ENCODE measurements around a stretch of chr3.

DNA sequence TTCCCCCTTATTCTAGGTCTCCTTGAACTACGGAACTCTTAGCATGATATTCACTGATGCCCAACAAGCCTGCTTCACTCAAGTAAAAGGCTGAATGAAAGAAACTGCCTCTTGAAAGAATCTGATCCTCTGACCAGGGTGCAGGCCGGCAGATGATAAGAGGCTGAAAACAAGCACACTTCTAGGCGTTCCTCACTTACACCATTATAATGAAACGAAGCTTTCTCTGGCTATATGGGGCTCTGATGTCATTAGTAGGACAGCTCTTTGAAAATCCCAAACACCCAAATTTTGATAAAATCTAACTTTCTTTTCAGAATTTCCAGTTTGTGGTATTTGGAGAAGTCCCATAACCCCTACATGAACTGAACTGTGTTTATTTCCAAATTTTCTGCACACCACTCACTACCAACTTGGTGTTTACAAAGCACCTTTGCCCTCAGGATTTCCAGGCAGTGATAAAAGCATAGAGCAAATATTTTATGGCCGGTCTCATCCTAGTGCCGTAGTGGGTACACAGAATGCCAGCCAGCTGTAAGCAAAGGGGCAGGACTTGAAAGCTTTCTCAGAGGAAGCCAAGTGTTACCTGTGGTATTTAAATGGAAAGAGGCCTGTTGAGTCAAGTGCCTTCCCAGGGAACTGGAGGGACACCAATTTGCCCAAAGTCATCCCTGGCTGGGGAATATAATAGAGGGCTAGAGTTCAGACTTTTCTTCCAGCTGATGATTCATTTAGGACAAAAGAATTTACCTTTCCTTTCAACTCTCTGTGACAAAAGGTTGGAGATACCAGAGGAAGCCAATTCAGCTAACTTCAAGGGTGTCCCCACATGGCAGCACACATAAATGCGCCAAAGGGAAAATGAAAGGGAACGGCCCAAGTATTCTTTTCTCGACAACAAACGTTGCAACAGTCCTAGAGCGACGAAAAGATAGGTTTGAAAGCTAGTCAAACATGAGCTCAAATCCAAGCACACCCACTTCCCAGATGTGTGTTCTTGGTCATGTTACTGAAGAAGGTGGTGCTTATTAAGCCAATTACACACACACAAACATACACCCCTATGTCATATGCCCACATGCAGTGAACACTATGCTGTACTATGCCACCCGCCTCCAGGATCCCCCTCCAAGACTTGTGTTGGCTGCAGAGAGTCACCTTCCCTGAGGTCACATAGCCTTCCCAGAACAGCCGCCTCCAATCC lies 27.9 kb downstream of the MAGI1 start:
- PRO-cap, 2 experiments = no peak in any of the 2 experiments

DNA sequence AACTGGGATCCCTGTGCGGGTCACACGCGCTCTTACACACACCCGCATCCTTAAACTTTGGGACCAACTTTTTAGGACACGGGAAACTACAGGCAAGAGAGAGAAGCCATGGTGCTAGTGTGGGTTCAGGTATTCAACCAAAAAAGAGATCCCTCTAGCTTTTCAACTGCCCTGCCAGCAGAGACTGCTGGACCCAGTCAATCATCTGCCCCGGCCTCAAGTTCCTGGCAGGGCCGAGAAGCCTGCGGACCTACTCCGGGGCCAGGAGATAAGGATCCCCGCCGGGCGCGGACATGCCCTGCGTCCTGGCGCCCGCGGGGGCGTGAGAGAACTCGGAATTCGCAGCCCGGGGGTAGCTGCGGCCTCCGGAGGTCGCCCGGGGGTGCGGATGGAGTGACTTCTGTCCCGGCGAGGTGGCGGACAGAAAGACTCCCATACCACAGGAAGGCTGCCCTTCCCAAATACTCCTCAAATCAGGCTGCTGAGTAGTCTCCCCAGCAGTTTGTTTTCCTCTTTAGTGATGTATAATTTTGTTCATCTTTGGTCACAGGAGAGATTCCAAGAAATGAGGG lies 870 bp upstream of the MAGI1 start:
- PRO-cap, 2 experiments = no peak in any of the 2 experiments

GRCh38 chr3:66393329-66394572 lies 107.1 kb downstream of the LRIG1 start:
- PRO-cap, 2 experiments = no peak in any of the 2 experiments

DNA sequence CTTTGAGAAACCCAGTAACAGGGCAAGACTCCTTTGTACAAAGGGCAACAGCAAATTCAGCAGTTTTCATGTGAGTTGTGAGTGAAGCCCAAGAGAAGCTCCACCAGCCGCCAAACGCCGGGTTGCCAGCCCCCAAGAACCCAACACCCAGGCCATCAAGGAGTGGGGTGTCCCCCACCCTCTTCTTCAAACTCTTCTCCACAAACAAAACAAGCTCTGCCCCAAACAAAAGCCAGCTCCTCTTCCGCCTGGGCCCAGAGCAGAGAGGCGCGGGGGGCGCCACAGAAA lies 96.0 kb downstream of the LRIG1 start:
- PRO-cap, 2 experiments = no peak in any of the 2 experiments

DNA sequence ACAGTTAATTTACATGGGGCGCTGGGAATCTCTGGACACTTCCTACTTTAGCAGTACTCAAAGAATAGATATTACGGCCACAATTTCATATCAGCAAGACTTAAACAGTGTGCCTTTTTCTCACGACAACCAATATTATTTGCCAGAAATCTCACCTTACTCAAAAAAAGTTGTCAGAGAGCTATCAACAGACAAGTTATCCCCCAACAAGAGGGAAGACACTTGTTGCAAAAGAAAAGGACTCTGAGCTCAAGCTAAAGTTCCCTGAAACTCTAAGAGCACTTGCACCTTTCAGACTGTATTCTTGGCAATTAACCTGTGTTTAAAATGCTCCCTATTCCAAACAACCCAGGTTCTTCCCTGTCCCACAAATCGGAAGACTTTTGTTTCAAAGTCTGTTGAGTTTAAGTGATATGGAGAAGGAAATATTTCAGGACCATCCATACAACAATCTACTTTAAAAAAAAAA lies 4.5 kb downstream of the LRIG1 start:
- PRO-cap, 2 experiments = no peak in any of the 2 experiments

DNA sequence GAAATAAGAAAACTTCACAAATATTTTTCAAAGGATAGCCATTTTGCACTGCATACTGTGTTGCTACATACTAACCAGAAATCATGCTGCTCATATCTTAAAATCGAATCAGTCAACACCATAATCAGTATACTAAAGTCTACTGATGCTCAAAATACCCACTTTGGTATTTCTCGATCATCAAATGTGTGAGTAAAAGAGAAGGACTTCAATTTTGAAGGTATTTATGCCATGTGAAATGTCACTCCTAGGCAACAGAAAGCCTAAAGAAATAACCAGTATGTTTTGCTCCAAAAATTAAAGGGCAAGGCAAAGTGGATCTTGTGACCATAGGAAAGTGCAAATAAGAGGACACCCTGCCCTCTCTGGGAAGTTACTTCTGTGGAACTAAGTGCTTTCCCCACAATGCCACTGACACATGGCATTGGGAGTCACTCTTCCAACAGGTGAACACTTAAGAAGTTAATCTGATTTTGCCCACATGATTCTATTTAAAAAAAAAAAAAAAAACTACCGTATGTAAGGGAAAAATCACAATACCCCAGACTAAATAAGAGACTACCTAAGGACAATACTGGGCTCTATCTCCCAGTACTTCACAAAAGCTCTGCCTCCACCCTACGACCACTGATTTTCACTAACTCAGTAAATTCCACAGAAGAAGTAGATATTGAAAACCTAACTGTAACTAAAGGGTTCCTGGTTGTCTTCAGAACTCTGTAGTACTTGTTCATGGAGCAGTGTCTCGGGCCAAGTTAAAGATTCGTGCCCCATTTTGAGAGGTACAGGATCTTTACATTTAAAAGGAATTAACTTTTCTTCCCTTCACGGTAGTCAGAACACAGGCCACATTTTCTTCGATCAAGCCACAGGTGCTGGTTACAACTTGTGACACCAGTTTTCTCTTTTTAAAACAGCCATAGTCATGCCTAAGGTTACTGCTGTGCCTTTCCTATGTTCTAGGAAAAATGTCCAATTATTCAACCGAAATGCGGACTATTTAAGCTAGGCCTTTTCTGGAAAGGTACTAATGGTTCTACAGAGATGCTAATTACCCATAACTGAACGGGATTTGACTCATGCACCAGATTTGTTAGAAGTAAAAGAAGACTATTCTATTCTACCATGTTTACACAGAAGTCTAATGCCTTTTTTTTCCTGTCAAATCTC lies 2.4 kb downstream of the LRIG1 start:
- PRO-cap, 2 experiments = peak in 1 of 2 experiments; most common plus-strand start position 372 of the sequence (in 1)

DNA sequence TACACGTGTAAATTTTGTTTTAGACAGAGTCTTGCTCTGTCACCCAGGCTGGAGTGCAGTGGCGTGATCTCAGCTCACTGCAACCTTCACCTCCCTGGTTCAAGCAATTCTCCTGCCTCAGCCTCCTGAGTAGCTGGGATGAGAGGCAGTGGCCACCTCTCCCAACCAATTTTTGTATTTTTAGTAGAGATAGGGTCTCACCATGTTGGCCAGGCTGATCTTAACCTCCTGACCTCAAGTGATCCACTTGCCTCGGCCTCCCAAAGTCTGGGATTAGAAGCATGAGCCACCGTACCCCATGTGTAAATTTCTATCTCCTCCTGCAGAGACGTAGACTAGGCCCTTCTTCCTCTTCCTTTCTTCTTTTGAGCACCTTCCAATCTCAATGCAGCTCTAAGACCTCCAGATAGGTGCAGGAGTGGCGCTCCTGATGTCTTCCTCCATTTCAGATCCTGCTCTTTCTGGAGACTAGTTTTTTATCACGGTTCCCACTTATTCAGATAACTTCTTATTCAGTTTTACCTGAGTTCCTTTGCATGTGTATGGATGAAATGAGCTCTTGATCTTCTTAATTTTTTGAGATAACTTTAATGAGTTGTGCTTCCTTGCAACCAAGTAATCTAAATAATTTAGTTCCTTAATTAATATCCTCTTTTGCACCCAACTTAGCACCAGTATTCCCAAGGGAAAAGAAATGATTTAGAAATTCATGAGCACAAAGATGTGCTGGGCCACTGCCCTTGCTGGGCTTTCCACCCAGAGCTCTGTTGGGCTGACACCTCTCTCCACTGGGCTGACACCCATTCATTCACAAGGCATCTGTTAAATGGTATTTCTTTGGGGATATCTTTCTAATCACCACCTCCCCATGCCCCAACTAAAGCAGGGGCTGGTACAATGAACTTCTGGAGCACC lies 275.2 kb downstream of the SUCLG2 start:
- PRO-cap, 2 experiments = no peak in any of the 2 experiments

GRCh38 chr3:67653910-67654495 lies 409 bp downstream of the SUCLG2 start:
- PRO-cap, 2 experiments = no peak in any of the 2 experiments

DNA sequence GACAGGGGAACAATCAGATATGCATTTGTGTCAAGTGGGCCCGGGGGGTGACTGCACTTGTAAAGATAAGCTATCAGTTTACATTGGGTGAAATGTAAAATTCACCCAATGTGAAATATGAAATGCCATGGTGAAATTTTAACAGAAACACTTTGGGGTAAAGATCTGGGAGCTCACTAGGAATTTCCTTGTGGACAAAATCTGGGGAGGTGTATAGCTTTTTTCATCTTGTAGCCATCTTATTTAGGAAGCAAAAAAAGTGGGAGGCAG lies 59.9 kb upstream of the SUCLG2 start:
- PRO-cap, 2 experiments = no peak in any of the 2 experiments

- PRO-cap, 2 experiments = no peak in any of the 2 experiments
Measured at GRCh38 chr3:69012453-69012838, 1.0 kb downstream of the EOGT start.

DNA sequence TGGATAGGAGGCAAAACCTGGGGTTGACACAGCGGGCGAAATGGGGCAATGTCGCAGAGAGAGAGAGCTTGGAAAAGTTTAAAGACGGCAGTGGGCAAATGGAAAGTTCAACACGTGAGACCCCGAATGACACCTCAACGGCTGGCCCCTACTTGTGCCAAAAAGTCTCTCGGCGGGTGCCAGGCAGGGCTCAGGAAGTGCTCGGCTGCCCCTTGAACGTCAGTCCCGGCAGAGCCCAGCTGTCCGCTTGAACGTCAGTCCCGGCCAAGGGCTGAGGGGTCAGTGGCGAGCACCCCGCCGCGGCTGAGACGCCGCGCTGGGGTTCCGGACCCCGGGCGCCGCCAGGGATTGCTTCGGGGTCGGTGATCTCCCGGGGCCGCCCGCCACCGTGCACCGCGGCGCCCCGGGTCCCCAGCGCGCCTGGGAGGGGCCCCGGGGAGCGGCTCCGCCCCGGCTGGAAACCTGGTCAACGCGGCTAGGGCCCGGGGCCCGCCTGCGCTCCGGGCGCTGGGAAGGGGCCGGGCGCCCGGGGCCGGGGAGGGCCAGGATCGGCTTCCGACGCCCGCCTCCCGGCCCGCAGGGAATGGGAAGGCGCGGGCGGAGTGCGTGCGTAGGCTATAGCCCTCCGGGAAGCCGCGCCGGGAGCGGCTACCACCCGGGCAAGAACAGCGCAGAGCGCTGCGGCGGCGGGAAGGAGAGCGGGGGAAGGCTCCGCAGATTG lies 485 bp downstream of the EOGT start:
- PRO-cap, 2 experiments = peak in 1 of 2 experiments; most common plus-strand start position 160 of the sequence (in 1); most common minus-strand start position 422 of the sequence (in 1)

GRCh38 chr3:69058504-69058937 lies 6.4 kb upstream of the TMF1 start:
- PRO-cap, 2 experiments = no peak in any of the 2 experiments

DNA sequence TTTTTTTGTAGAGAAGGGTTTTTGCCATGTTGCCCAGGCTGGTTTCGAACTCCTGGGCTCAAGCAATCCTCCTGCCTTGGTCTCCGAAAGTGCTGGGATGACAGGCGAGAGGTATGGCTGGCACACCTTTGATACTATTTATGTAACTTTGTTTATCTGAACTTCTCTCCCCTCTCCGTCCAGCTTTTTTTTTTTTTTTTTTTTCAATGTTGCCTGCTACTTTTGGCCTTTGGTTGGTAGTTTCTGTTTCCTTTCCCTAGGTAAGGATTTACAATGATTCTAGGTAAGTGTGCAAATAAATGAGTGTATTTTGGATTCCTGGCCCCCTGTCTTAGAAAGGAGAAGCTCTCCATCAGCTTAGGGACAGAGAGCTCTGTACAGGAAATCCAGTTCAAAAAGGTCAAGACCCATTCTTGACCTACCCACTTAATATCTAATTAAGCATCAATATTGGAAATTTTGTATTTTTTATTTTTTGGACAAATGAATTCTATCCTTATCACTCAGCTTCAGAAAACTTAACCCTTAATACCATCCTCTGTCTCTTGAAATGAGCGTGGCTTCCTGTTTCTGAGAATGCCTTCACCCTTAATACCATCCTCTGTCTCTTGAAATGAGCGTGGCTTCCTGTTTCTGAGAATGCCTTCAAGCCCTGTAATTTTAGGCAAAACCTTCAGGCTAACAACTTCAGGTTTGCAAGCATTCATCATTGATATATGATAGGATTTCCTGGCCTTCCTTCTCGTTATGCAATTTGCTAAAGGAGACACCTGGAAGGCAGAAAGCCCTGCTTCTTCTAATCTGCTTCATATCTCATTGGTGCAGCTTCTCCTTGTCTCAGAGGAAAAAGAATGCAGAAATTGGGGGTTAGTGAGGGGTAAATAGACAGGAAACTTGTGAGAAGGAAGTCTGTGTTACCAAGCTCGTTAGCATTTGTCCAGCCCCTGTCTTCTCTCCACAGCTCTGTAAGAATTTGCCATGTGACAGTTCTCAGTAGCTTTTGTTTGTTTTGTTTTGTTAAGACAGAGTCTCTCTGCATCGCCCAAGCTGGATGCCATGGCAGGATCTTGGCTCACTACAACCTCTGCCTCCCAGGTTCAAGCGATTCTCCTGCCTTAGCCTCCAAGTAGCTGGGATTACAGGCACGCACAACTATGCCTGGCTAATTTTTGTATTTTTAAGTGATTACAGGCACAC lies 7.1 kb downstream of the ARL6IP5 start:
- PRO-cap, 2 experiments = peak in 1 of 2 experiments; most common plus-strand start position 1,025 of the sequence (in 1); most common minus-strand start position 935 of the sequence (in 1)

- PRO-cap, 2 experiments = no peak in any of the 2 experiments
Measured at GRCh38 chr3:69359511-69359951, 26.4 kb downstream of the FRMD4B start.

DNA sequence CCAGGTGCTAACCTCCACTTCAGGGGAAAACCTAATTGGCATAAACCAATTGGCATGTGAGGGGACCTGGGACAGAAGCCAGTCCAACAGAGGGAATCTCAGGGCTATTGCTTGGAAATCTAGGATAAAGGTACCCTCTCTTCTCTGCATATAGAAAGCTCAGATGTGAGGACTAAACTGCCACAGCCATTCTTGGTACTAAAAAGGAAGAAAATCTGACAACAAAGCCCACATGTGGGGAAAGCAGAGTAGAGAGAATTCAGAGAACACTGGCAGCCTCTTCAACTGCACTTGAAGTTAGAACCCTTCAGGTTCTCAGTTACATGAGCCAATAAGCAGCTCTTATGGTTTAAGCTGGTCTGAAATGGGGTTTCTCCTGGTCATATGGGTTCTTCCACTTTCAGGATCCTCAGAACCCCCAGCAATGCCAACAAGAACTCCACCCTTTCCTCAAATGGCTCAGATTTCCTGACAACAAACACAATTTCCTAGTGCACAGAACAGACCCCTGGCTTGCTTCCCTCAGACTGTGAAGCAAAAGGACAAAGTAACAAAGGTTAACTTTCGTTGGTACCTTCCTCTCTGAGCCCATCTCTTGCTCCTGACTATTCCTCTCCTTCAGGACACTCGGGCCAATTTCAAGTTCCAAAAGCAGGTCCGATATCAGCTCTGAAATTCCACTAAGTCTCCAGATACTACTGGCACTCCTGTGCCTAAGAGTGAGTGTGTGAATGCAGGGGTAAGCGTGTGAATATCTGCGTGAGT lies 23.9 kb upstream of the FRMD4B start:
- PRO-cap, 2 experiments = no peak in any of the 2 experiments

DNA sequence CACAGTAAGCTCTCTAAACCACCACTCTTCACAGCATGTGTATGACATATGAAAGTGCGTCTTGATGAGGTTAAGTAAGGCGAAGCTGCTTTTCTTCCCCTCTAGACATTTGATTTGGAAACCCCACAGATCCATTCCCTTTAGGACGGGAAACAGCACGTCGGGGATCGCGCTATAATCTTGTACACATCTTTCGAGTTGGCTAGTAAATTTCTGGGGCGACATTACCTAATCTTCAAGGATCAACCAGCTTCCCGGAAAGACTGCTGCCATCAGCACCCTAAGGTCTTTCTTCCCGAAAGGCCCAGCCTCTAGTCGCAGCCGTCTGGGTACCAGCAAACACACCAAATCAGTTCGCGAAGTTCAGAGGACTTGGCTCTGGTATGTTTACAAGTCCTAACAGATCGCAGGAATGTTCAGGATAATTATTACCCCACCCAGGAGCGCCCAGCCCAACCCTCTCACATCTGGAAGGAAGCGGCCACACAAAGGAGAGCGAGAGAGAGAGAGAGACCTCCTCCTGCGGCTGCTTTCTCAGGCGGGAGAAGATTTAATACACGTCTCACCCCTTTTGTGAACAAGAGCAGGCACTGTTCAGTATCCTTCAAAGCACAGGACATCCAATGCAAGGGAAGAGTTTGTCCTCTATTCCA lies 155.2 kb upstream of the FRMD4B start:
- PRO-cap, 2 experiments = no peak in any of the 2 experiments

DNA sequence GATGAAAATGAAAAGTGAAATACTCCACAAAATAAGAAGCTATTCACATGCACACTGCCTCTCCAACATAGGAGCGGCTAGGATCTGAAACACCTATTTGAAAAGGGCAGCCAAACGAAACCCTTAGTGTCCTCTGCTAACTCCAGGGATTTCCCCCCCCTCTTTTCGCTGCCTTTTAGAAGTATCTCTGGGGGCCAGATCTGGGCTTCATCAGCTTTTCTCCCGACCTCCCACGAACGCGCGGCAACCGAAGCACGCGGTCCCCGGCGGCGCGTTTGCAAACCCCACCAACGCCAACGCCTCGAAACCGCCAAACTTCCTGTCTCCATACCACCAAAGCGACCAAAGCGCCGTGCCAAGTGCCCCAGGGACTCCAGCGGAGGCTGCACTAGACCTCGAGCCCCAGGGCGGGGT lies 155.8 kb upstream of the FRMD4B start:
- PRO-cap, 2 experiments = no peak in any of the 2 experiments

DNA sequence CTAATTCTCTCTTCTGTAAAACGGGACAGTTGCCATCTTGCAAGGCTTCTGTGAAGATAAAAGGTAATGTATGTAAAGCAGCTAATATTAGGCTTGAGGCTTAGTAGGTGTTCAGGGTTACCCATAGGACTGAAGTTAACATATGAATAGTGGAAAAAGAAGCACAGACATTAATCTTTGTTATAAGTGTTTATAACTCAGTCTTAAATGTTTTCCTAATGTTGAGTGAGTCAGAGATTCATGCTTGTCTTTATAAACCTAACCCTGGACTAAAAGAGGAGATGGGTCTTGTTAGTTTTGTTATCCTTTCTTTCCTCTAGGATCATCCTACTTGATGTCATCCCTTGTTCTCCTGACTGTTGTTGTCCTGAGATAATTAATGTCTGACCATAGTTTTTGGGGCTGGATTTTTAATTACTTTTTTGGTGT lies 8.2 kb downstream of the MITF start:
- PRO-cap, 2 experiments = no peak in any of the 2 experiments

GRCh38 chr3:69771067-69771775 lies 32.0 kb downstream of the MITF start:
- PRO-cap, 2 experiments = no peak in any of the 2 experiments

DNA sequence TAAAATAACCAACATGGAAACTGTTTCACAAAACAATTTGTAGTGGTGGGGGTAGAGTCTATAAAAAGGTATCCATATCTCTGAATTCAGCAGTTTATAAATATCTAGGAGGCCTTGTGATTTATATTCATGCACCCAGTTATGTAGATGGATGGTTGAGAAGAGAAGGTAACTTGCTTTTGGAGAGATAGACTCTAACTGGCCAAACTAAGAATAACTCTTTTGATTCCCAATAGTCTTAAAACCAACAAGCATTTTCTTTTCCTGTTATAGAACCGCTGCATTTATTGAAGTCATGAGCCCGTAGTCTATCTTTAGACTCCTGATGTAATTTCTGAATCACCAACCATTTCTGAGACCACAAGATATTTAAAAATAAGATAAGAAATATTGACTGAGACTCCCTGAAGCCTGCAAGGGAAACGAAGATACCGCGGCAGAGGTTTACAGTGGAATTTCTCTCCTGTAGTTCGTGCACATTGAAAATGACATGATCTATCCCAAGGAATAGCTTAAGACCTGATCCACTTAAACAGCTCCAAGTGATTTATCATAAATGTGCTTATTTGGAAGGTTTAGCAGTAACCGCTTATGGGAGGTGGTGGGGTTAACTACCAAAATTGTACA lies 244.4 kb downstream of the MDFIC2 start:
- PRO-cap, 2 experiments = no peak in any of the 2 experiments

All from cerebral cortex (tissue), 2 donors.